Pulmonary lymph node (tissue), 1 donor: ENCODE results near the gene ZNF8.

GRCh38 chr19:58227857-58228313, 829 bp upstream of the ZNF544 start:
- PRO-cap: no peak

DNA sequence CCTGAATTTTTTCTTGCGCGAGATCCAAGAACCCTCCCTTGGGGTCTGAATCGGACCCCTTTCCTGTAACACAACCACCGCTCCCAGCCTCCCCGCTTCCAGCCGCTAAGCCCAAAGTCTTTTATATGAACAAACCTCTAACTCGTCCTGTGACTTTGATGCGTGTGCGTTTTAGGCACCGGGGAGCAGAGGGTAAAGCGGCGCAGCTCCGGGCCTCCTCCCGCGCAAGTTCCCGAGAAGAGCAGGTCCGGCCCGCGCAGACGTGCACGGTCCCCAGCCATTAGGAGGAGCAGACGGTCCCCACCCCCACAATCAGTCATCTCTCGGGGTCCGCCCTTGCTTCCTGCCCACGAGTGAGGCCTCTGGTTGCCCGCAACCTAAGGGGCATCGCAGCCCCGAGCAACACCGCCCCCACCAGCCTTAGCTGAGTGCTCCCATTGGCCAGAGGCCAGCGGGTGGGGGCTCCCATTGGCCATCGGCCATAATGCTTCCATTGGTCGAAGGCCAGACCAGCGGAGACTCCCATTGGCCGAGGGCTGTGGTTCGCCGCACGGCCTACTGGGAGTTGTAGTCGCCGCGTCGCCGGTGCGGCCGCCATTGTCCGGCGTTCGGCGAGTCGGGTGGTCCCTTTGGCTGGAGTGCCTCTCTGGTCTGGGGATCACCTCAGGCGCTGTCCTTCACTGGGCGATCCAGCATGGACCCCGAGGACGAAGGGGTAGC, at the start of gene ZNF8:
TSS of gene ZNF8 (plus strand) at position 568 of the 720 bp plus-strand sequence.
- PRO-cap: bidirectional peak, plus-strand start at position 597 of the sequence, minus-strand start at position 341 of the sequence

GRCh38 chr19:58311834-58313039, 7.1 kb downstream of the ERVK3-1 start:
- PRO-cap: no peak

DNA sequence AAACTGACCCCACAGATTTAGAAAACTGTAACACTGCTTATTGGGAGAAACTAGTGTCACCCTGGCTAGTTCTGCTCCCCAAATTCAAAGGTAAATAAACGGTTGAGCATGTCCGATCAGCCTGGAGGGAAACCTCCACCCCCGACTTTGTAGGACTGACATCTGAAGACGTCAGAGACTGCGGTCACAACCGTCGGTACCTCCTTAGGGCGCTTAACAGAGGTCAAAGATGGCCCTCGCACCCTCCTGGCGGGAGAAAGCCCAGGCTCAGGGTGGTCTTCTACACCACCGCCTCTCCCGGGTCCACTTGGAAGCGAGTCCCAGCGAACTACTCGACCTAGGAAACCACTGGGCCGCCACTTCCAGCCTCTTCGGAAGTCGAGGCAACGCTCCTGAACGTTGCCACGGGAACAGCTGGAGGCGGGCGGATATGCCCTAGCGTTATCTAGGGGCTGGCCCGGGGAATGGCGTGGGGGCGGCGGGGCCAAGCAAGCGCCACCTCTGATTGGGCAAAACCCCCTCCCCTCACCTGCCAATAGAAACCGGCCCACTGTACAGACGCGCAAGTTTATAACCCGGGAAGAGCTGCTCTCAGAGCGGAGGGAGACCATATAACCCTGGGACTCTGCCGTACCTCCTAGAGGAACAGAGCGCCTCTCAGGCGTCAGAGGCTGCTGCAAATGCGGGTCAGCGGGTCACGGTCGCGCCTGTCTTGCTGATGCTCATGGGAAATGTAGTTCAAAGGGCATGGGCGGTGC, 655 bp upstream of the ZNF446 start:
- PRO-cap: bidirectional peak, plus-strand start at position 565 of the sequence, minus-strand start at position 416 of the sequence; bidirectional peak, plus-strand start outside the sequence, minus-strand start at position 682 of the sequence

DNA sequence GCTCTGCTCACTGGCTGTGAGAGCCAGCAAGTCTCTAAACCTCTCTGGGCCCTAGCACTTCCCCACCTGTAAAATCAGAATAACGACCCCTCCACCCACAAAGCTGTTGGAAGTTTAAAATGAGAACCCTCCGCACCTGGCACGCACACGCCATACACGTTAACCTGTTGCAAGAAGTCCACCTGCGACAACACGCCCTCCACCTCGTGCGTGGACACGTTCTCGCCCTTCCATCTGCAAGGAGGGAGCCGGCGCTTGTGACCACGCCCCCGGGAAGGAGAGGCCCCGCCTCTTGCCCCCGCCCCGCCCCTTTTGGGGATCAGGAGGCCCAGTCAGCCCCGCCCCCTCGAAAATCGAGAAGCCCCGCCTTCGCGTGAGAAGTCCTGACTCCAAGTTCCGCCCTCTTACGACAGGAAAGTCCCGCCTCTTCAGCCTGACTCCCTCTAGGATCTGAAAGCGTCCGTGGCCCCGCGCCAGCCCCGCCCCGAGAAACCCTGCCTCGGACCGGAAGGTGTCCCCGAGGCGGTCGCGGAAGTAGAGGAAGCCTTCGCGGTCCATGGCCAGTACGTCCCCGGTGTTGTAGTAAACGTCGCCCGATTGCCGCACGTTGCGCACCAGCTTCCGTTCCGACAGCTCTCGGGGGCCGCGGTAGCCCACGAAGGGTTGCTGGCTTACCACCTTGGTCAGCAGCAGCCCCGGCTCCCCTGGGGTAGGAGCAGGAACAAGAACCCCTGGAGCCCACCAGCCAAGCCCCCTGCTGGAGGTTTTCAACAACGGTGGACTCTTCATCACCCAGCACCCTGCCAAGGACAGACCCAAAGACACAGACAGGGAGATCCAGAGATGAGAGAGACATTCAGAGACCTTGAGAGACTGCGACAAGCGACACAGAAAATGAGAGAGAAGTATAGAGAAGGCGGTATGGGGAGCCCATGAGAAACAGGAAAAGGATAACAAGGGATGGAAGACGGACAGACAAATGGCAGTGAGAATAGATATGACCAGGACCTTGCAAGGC, 12.5 kb downstream of the SLC27A5 start:
- PRO-cap: unidirectional peak, plus-strand start at position 585 of the sequence

- PRO-cap: no peak
Observed at GRCh38 chr19:58510495-58511096, 1.2 kb downstream of the SLC27A5 start.